GM19240 (cell line): ENCODE results near the genes TRH, ALG1L2, NPHP3 and TMEM108.

- RRBS, result no CpG with 5 or more reads among the region's 12 CpGs
Measured at GRCh38 chr3:129599494-129600149, 6.9 kb downstream of the PLXND1 start.

DNA sequence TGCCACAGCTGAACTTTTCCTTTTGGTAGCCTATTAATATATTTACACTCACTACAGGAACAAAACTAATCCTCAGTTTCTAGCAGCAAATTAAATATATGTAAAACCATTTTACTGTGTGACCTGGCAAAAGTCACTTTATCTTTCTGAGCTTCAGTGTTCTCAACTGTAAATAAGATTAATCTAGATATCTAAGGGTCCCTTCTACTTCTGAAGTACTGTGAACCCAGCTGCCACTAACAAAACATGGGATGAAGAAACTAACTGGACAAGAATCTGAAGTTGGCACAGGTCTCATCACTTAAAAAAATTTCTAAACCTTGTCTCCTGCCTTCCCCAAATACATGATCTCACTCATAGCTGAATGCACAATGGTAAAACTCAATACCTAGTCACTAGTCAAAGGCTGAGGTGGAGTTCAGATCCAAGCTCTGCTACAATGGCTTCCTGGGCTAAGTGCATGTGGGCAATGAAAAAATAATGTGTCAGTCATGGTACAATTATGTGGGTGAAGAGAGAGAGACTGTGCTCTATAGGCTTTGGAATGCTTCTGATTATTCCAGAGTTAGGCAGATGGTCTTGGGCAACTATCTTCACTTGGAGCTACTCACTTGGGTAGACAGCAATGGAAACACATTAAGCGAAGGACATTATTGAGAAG is 58.4 kb upstream of the PLXND1 start:
- RRBS, result no CpG with 5 or more reads among the region's 1 CpG

DNA sequence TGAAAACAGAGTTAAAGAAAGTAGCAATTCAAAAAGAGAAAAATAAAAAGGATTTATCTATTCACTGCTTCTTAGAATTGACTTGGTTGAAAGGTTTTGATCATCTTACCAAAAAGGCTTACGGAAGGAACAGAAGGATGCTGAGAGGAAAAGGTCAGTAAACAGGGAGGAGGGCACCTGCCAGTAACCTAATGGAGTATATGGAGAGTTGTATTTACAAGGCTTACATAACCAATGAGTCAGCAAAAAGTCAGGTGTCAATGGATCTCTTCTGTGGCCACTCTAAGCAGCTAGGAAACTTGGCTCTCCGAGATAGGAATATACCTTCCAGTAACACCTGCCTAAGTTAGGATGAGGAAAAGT is 80.4 kb upstream of the PLXND1 start:
- RRBS, result no CpG with 5 or more reads among the region's 2 CpGs

DNA sequence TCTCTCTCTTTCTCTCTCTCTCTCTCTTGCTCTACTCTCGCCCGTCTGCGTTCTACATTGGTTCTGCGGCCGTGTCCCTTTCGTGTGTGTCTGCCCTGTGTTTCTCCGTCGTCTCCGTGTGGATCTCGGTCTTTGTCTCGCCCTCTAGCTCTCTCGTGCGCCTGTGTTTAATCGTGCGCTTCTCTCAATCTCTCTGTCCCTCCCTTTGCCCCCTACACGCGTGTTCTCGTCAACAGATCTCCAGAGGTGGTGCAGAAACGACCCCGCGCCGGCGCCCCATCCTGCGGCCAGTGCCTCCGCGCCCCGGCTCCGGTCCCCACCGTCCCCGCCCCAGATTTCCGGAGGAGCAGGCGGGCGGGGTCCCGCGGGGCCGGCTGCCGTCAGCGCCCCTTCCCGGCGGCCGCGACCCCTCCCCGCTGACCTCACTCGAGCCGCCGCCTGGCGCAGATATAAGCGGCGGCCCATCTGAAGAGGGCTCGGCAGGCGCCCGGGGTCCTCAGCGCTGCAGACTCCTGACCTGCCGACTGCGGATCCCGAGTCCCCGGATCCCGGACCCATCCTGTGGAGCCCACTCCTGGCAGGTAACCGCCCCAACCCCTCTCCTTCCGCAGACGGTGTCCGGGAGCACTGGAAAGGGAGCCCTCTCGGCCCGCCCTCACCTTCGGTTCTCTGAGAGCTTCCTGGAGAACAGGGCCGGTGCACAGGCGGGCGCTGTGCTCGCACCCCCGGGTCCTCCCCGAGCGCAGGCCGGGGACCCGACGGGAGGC is at the start of gene TRH:
TSS of gene TRH (plus strand) at position 478 of the 767 bp plus-strand sequence.
- RRBS, result 4% methylated on average over 31 of the region's 75 CpGs

DNA sequence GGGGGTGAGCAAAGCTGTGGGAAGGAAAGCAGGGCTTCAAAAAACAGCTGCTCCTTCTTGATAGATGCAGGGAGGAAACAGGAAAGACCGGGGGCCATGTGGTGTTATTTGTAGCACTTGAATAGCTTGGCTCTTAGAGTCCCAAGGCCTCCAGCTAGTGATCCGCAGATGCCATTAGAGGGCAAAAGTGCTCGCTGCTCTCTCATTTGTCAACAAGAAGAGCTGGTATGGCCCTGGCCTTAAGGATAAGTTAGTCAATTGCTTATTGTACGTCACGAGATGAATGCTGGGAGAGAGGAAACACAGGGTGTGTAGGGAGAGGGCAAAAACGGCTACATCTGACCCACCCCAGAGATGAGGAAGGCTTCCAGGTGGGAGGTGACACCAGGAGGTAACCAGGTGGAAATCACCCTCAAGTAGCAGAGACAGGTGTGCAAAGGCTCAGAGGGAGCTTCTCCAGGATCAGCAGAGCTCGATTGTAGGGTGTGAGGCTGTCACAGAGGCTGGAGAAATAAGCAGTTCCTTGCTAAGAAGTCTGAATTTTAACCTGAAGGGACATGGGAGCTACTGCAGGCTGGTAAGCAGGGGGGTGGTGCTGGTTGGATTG is at the start of gene ALG1L2:
TSS of gene ALG1L2 (plus strand) at position 372 of the 607 bp plus-strand sequence.
- RRBS, result no CpG with 5 or more reads among the region's 7 CpGs

GRCh38 chr3:130094743-130094958 is 13.0 kb downstream of the ALG1L2 start:
- RRBS, result no CpG with 5 or more reads among the region's 6 CpGs

DNA sequence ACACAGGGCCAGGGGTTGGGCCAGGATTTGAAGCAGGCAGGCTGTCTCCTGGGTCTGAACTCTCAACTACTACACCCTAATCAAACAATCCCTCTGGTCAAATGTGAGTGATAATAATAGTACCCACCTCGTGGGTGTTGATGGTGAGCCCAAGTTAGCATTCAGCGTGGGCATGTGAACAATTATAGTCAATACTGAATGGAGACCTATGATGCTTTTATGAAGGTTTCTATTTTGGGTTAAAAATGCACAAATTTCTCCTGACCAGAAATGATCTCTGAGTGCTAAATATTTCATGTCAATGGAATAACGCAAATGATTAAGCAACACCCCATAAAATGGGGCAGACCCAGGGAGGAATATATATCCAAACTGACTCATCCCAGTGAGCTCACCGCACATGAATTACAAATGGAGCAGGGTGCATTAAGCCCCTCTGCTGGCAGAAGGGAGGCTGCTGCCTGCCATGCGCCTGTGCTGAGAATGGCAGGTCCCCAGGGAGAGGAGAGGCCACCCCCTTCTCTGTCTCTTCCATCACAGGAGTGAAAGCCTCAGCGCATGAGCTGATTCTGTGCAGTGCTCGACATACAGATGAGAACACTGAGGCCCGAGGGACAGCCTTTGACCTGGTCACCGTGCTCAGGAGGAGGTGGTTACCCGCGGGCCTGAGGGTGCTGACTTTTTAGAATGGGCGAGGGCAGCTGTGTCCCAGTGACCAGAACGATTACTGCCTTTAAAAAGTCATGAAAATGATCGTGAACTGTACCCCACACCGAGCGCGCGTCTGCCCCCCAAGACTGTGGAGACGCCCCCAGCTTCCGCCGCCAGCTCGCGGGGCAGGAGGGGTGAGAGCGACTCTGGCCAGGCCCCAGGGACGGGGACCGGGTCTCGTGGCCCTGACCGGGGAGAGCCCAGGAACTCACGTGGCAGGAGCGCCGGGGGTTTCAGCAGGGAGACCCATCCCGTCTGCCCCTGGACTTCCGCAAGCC is 29.0 kb downstream of the ALG1L2 start:
- RRBS, result no CpG with 5 or more reads among the region's 33 CpGs

GRCh38 chr3:130144153-130144682 is 62.6 kb downstream of the ALG1L2 start:
- RRBS, result no CpG with 5 or more reads among the region's 14 CpGs

- RRBS, result no CpG with 5 or more reads among the region's 2 CpGs
Measured at GRCh38 chr3:130700535-130700987, 46.1 kb downstream of the PIK3R4 start.

DNA sequence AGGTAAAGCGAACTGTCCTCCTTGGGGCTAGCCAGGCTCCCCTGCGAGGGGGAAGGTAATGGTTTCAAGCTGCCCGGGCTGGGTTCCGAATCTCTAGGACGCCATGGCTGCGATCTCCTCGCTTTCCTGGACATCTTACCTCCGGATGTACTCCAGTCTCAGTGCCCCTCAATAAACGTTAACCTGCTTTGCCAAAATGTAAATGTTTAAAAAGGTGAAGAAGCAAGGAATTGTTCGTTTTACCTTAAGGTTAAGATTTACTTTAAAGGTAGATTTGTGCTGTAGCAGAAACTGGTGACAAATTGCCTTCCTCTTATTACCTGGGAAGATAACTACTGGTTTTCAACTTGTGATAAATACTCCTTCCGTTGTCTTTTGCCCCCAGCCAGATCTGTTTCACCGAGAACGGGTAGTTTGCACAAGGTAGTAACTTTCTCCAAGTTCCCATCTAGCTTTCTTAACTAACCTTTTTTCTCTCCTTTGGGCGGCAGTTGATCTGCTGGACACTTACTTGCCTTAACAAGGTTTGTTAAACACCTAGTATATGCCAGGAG is 405 bp downstream of the NEK11 start:
- RRBS, result 2% methylated on average over 7 of the region's 14 CpGs

GRCh38 chr3:131387501-131388158 is 6.1 kb downstream of the NUDT16 start:
- RRBS, result no CpG with 5 or more reads among the region's 3 CpGs

GRCh38 chr3:132658337-132658792 is 1.2 kb downstream of the ACAD11 start:
- RRBS, result no CpG with 5 or more reads among the region's 2 CpGs

DNA sequence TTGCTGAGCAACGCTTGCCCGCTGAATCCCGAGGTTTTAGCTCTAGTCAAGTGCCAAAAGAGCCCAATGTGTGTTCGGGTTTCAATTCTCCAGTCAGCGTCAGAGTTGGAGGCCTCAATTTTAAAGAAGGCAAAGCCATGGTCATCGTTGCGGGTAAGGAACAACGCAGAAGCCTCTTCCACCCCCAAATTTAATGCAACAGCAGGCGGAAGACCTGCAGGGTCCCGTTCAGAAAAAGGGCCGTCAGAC is 213 bp upstream of the ACAD11 start:
- RRBS, result no CpG with 5 or more reads among the region's 11 CpGs

DNA sequence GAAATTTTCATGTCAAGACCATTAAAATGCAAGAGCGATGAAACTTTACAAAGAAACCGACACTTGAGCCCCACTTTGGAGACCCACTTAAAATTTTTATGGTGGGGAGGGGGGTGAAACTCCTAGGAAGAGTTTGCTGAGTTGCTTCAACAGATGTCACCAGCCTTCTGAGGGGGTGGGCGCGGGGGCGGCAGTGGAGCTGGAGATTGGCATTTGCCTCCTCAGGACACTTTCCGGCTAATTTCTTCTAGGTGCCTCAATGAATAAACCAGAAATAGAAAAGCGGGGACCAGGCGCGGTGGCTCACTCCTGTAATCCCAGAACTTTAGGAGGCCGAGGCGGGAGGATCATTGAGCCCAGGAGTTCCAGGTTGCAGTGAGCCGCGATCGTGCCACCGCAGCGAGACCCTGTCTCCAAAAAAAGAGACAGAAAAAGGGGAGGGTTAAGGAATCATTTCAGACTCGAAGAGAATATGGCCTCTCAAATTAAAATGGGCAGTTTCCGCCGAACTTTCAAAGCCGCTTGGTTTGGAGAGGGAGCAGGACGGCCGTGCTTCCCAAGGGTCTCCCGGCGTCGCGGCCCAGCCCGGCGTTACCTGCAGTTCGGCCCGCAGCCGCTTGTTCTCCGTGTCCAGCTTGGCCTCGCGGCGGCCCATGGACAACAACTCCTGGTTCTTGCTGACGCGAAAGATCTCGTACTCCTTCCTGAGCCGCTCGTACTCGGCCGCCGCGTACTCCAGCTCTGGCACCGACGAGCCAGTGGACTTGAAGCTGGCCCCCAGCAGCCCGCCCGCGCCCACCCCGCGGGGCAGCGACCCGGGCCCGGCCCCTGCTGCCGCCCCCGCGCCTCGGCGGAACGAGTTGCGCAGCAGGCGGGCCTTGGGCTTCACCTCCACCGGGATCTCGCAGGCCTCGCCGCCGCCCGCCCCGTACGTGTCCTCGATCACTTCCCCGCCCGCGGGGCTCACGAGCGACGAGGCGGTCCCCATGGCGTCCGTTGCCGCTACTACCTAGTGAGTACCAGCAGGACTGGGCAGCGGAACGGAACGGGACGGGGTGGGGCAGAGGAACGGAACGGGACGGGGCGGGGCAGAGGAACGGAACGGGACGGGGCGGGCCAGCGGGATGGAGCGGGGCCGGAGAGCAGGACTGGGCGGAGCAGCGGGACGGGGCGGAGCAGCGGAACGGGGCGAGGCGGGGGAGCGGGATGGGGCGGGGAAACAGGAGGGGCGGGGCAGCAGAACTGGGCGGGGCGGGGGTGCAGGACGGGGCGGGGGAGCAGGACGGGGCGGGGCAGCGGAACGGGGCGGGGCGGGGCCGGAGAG is at the start of gene NPHP3:
TSS of gene NPHP3 (minus strand) at position 1,042 of the 1,324 bp plus-strand sequence.
- RRBS, result 3% methylated on average over 10 of the region's 118 CpGs

GRCh38 chr3:132951939-132952264 is 86.3 kb upstream of the TMEM108 start:
- RRBS, result no CpG with 5 or more reads among the region's 8 CpGs

DNA sequence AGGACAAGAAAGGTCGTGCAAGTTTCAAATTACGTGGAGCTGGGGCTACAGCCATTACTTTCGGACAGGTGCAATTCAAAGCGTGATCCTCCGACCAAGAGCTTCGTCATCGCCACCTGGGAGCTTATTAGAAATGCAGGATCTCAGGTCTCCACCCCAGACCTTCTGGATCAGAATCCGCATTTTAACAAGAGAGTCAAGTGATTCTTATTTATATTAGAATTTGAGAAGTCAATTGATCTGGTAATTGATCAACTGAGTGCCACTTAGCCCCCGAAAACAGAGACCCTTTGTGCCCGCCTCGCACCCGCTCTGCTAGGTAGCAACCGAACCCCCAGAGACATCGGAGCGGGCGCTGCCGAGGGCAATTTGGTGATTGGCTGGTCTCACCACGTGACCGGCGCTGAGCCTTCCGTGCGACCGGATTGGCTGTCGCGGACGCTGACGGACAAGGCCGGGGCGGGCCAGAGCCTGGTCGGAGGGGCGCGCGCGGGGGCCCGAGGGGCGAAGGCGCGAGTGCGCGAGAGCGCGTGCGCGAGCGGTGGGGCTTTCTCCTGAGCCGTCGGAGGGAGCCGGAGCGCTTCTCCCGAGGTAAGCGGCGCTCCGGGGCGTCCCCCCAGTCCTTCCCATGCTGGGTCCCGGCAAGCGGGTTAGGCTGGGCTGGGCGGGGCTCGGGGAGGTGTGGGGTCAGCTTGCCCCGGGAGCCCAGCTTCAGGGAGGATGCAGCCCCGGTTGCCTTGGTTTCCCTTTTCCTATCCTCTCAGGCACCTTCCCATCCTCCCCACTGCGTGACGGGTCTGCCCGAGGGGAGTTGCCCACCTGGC is at the start of gene TMEM108:
TSS of gene TMEM108 (plus strand) at position 547 of the 824 bp plus-strand sequence.
- RRBS, result 6% methylated on average over 6 of the region's 63 CpGs

DNA sequence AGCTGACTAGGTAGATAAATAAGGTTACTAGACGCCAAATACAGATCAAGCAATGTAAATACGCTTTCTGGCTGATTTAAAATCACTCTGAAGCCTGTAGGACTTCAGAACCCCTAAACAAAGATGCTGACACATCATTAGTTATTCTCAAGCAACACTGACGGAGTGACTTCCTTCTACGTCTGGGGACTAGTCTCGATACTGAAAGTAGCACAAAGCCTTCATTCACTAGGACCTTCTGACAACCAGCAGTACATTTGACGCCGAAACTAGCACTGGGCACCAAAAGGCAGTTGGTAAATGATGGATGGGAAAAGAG is 67.2 kb upstream of the CDV3 start:
- RRBS, result no CpG with 5 or more reads among the region's 7 CpGs

GRCh38 chr3:133512878-133513099 is 60.7 kb upstream of the CDV3 start:
- RRBS, result no CpG with 5 or more reads among the region's 3 CpGs

GRCh38 chr3:133612267-133612747 is 38.8 kb downstream of the CDV3 start:
- RRBS, result no CpG with 5 or more reads among the region's 7 CpGs

GRCh38 chr3:133758999-133759552 is 12.9 kb downstream of the TF start:
- RRBS, result no CpG with 5 or more reads among the region's 7 CpGs